H4 (cell line): ENCODE measurements around a stretch of chr15.

- RAMPAGE, long total RNA = no peak
Observed at GRCh38 chr15:93035901-93036396, 53.1 kb downstream of the RGMA start.

DNA sequence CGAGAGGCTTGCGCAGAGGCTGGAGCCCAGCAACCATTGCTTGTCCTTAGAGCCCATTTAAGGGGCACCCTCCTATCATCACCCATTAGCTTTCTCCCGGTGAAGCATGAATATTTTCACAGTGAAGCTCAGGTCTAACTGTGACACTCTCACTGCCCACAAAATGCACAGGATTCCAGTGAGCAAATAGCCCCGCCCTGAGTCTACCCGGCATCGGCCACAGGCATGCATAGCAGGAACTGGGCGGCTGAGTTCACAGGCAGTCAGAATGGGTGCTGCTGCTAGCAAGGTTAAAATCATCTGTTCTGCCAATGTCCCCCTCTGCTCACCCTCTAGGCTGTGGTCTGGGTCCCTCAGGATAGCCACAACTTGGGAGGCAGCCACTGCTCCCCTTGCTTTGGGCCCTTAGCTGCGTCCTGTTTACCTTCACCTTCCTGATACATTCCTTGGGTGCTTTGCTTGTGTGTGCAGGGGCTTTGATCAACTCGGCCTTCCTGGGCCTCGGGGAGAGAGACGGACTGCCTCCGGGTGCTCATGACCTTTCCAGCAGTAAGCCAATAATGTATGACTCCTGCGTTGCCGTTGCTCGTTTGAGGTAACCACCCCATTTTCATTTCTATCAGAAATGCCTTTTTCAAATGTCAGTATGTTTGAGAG lies 232.9 kb upstream of the RGMA start:
- RAMPAGE, long total RNA = no peak

GRCh38 chr15:93614731-93615214 lies 525.8 kb upstream of the RGMA start:
- RAMPAGE, long total RNA = no peak

DNA sequence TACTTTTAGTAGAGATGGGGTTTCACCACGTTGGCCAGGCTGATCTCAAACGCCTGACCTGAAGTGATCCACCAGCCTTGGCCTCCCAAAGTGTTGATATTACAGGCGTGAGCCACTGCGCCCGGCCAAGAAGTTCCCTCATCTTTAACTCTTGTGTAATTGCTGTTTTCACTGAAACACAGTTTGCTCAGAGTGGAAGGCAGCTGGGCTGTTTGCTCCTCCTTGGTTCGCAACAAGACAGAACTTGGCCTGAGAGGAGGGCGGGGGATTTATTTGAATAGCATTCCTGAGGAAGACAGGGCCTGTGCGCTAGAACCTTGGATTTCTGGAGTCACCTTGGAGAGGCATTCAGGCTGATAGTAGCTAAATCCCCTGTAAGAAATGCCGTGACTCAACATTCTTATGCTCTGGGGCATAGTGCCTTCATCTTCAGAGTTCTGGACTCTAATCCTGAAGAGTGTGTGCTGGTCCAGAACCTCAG lies 226.6 kb upstream of the MCTP2 start:
- RAMPAGE, long total RNA = no peak

DNA sequence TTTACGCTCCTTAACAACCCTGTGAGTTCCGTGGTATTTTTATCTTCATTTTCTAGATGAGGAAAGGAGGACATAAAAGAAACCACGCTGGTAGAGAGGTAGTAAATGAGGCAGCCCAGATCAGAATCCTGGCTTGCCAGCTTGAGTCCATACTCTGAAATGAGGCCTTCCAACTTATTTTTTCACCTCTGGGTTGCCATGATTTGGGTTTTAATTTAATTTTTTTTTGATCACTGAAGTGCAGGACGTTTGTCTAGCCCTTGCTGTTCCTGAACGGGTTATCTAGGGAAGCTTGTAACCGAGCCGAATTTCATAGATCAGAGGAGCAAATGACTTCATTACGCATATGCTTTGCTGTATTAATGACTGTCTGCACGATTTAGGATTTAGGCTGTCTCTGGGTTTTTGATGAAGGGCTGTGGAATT lies 614.4 kb downstream of the MCTP2 start:
- RAMPAGE, long total RNA = no peak

- RAMPAGE, long total RNA = no peak
Observed at GRCh38 chr15:95196159-95197025, 965.0 kb downstream of the MCTP2 start.

DNA sequence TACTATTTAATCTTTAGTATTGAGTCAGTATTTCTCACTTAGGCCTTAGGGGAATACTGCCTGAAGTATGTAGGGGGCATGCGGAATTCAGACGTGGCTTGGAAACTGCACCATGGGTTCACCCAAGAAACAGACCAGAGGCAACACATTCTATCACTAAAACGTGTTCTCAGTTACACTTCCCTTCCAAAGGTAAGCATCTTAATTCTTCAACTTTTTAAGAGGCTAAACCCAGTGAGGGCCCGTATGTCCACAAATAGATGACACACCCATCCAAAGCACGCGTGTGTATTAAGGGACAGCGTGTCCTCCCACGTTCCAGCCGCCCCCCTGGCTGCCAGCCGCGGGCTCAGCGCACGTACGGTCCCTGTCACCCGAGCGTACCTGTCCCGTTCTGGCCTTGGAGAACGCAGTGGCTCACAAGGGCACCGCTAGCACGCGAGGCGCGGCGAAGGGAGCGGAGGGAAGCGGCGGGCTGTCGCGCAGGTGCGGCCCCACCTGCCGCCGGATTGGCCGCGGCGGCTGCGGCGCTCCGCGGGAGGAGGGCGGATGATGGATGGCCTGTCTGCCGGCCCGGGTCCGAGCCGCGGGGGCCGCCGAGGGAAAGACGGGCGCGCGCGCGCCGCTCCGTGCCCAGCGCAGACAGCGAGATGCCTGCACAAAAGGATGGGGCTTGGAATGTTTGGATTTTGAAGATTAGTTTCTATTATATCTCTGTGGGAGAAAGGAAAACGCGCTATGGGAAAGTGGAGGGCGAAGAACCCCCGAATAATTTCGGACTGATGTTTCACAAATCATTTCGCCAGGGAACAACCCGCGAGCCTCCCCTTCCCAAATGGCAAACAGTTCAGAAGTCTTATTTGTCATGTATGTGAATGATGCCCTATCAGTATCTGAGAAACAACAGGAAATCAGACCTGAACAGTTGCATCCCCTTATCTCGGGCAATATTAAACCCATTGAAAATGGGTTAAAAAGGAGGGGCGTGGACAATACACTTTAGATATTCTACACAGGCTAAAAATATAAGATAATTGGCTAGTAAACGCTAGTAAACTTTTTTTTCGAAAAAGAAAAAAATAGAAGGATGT lies 1003.7 kb upstream of the NR2F2 start:
- RAMPAGE, long total RNA = no peak

DNA sequence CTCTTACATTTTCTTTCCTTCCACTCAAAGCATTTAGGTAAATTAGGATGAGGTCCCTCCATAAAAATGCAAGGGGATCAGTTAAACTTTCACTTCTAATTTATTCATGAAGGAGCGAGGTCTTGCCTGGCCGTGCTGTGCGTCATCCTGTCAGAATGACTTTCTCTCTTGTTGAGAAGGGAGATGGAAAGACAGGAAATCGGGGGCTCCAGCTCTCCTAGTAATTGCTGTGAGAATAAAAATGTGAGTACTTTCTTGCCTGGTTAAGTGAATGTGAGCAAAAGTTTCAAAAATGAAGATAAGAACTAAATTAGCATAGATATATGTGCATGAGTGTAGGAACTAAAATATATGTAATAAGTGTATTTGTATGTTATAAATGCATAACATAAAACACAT lies 962.2 kb upstream of the NR2F2 start:
- RAMPAGE, long total RNA = no peak

DNA sequence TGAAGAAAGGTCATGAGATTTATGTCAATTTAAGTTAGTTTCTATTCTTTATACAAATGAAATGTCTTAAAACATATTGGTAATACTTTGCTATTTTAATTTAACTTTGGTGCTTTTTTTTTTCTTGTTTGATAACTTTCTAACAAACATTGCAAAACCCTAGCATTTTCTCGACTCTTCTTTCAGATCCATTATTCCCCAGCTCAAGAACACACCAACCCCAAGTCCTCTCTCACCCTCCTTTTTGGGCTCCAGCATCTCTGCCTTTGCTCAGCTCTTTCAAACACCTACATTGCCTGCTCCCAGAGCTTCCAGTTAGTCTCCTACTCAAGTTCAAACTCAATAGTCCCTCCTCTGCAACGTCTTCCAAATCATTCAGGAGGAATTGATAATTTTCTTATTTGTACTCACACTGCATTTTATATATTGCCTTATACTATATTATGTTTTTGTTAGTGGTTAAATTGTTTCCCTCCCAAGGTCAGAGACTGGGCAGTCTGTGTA lies 852.4 kb upstream of the NR2F2 start:
- RAMPAGE, long total RNA = no peak

DNA sequence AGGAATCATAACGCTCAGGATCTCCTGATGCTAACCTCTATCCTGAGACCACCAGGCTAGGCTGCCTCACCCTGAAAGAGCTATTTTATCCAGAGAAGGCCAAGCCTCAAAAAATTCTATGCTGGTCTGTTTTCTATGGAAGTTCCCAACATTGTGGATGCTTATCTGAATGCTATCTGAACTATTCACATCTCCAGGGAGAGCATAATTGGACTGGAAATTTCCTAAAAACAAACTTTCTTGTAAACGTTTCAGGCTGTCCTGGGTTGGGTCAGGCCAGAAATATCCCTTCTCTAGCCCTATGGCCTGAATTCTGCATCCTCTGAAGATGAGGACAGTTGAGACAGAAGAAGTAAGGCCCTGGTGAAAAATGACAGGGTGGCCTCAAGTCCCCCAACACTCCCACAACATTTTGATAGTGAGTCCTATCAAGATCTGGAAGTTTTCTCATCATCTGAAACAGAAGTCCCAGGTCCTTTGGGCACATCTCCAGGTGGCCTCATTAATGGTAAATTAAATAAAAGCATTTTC lies 706.4 kb upstream of the NR2F2 start:
- RAMPAGE, long total RNA = no peak

DNA sequence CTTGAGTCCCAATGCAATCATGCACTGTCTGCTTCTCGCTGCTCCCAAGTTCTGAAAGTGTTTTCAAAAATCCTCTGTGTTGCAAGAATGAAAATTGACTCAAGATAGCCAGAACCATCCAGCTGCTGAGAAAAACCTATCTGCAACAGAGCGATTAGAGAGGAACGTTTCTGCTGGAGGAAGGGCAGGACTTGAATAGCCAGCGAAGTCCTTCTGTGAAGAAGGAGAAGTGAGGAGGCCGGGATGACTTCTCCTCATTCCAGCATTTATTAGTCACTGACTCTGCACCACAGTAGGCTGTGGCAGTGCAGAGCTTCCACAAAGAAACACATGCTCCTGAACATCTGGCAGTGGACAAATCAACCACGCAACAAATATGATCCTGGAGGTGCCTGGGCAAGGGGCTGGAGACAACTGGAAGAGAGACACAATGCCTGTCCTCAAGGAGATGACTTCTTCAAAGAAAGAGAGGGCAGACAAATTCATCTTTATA lies 358.2 kb upstream of the NR2F2 start:
- RAMPAGE, long total RNA = no peak

DNA sequence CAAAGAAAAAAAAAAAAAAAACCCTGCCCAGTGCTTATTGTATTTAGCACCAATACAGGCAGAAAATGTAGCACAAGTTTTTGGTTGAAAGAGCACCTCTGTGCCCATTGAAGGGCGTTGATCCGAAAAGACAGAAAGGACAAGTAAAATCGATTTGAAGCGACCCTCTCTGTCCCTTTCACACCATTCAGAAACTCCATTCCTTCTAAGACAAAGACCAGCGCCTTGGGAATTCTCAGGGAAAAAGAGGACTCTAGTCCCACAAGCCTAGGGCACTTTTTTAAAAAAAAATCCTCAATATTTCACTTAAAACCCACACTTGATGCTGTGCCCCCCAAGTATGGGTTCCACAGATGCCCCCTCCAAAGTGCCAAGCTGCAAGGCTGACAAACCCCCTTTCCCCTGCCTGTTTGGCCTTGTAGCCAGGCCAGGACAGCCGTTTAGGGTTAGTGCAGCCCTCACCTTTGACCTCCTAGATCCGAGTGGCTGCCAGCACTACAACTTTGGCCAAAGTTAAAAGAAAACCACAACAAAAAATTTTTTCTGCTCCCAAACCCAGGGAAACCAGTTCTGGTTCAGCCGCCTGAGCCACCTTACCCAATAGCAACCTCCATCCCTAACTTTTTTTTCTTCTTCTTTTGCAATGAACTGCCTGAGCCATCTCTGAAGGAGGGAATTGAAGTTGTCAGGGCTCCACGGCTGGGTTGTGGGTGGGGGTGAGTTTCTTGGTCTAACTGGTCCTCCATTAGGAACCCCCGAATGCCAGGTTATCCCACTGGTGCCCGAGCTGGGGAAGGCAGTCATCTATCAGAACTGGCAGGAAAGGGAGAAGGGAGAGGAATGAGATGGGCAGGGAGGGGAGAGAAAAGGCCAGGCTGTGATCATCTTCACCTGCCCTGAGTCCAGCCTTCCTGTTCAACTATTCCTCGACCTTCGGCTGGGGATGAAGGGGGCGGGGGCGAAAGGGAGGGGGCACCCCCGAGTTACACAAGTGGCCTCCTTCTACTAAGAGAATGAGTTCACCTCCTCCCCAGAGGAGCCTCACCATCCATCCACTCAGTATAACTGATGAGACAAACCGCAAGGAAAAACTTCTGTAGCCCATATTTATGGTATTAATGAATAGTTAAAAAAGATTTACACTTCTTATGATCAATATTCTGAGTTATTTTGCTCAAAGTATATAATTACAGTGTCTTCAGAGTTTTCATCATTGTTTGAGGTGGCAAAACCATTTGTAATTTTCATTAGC lies 6.3 kb upstream of the NR2F2 start:
- RAMPAGE, long total RNA = no peak

DNA sequence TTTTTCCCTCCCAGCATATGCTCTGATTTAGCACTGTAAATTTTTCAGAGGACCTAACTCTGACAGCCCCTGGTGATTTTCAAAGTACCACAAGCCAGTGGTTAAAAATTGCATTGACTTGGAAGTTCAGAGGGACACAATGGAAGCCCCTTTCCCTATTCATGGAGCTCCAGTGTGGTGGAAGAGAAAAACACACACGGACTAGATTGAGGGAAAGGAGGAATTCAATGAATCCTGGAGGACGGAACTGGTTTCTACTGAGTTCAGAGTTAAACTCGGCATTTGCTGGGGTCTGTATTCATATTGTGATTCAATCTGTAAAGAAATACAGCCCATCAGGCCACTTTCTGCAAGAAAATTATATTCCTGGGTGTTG lies 3.1 kb upstream of the NR2F2 start:
- RAMPAGE, long total RNA = no peak

DNA sequence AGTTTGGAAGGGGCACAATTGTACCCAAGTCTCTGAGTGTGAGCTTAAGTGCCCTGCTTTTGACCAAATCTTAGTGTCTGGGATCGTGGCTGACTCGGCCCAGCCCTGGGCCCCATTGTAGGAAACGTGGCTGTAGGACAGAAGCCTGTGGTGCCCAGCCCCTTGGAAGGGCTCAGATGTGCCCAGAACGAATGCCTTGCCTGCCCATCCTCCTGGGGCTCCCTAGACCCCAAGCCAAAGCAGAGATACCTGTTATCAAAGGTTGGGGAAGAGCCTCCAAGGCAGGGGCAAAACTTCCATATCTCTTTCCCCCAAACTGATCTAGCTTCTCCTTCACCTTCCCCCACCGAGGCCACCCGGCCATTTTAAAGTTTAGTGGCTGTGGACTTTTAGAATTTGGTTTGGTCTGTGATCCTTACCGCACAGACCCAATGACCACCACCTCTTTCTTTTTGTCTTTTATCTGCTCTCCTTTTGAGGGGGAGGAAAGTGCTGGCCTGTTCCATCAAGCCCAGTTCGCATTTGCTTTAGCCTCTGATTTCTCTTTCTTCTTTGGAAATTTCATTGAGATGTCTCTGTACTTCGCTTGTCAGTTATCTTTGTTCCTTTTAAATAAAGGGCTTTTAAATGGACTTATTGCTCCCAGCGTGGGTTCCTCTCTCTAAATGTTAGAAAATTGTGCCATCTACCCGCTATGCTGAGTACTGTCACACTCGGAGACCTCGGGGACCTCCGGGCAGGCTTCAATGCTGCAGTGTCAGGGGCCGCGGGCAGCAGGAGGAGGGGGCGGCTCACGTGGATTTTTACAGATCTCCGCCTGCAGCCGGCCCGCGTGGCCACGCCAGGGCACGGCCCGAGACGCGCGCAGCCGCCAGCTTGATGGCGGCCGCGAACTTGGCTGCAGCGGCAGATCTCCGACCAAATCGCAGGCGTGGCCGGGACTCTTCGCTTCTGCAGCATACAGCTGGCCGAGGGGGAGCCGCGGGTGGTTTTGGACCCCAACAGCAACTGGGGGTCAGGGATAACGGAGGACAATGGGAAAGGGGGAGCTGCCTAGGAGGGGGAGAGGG lies 14.9 kb downstream of the NR2F2 start:
- RAMPAGE, long total RNA = no peak

DNA sequence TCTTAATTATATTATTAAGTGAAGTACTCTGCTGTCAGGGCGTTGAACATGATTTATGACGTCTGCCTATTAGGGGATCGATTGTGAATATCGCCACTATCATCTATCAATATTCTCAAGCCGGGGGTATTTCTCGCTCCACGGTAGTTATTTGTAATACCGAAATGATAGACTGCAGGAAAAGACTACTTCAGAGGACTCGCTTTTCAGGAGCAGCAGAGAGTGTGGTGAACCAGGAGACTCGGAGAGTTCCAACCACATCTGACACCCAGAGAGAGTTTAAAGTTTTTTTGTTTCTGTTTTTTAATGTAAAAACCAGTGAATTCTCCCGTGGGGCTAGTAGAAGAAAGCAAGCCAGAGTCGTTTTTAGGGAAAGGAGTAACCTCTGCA lies 20.7 kb downstream of the NR2F2 start:
- RAMPAGE, long total RNA = no peak

DNA sequence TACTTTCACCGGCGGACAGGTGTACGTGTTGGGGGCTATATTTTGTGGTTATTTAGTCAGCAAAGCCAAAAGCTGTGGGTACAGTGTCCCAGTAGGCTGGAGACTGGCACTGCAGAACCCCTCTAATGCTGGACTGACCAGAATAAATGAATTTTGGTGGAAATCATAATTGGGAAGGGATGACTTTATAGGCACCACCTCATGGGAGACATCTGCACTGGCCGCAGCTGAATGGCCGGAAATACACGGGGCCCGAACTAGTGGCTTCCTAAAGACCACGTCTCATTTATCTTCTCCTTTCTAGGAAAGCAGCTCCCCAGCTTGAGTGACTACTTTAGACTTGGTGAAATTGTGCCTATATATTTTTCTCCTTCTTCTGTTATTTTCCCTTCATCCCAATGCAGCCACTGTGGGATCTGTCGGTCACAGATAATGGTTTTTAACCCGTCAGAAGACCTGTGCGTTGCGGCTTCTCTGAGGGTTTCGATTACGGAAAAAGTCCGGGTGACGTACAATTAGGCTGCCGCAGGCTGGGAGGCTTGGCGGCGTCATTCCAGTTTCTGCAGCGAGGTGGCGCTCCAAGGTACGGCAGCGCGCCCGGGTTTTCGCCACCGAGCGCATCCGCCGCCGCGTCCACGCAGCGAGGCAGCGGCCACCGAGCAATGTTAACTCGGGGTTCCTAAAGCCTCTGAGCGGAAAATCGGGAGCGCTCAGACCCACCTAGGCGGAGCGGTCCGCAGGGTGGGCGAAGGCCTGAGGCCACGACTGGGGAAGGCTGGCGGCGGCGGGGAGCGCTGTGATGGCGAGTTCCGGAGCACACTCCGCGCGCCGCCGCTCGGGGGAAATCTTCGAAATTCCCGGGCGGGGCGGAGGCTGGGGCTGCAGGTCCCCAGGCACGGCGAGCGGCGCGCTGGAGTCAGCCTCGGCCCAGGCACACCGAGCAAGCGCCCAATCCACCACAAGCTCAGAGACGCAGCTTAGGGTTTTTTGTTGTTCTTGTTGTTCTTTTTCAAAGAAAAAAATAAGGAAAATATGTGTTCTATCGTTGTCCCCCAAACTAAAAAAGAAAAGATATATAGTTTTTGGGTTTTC lies 26.3 kb downstream of the NR2F2 start:
- RAMPAGE, long total RNA = no peak

DNA sequence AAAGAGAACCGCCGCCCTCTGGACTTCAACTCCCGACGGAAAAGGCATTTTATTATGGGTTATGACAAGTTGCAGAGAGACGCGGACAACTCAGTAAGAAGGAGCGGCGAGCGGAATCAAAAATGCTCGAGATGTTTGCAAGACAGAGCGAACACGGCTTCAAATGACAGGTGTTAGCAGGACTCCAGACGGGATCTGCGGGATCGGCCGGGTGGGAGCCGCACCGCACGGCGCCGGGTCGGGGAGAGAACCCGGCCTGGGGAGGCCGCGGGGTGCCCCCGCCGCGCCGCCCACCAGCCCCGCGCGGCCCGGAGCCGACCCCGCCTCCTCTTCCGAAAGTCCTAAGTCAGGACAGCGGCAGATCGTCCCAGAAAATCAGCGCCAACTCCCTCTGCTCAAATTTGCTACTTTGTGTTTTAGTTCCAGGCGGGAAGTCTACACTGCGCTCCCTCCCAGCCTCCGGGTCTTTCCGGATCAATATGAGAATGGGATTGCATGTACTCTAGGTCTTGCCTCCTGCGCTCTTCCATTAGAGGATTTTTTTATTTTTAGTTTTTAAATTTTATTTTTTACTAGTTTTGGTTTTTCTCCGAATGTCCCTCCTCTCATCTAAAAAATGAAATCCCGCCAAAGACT lies 79.2 kb downstream of the NR2F2 start:
- RAMPAGE, long total RNA = no peak

- RAMPAGE, long total RNA = no peak
Observed at GRCh38 chr15:97947733-97948338, 12.7 kb upstream of the ARRDC4 start.

- RAMPAGE, long total RNA = no peak
Observed at GRCh38 chr15:98600227-98600763, 48.0 kb upstream of the IGF1R start.

DNA sequence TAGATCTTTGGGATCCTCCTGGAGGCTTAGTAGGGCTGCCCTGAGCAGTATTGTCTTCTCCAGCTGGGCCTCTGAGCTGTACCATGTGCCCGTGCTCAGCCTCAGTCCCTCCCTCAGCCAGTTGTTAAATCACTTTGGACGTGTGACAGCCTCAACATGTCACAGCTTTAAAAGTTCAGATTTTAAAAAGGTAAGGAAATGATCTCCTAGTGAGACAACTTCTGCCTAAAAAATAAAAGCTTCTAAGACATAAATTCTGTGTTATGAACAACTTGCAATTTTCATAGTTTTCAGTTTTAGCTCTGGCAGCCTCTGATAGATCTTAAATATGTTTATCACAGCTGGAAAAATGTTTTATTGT lies 35.6 kb downstream of the IGF1R start:
- RAMPAGE, long total RNA = no peak